ENCODE measurements around the genes OVOL1 and SART1.

DNA sequence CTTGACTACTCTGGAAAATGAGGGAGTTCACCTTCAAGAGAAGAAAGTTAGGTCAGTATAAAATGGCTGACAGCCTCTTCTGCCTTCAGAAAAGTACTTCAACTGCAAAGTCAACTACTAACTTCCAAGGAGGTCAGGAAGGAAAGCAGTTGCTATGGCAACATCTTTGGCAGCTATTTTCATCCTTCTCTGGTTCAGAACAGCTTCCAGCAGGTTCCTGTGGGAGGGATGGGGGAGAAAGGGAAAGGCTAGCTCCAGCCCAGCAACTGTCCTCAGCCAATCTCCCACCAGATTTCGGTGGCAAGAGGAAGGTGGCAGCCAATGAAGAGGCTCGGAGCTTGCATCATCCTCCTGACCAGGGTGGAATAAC, 37.5 kb upstream of the SCYL1 start:
- PRO-cap = unidirectional peak, minus-strand start at position 296 of the sequence

- PRO-cap = bidirectional peak, plus-strand start at chr11:65497764, minus-strand start at chr11:65497462; unidirectional peak, plus-strand start at chr11:65497829
Observed at GRCh38 chr11:65497494-65498482, 27.1 kb upstream of the SCYL1 start.

GRCh38 chr11:65538899-65539413, 14.1 kb downstream of the SCYL1 start:
- PRO-cap = no peak

DNA sequence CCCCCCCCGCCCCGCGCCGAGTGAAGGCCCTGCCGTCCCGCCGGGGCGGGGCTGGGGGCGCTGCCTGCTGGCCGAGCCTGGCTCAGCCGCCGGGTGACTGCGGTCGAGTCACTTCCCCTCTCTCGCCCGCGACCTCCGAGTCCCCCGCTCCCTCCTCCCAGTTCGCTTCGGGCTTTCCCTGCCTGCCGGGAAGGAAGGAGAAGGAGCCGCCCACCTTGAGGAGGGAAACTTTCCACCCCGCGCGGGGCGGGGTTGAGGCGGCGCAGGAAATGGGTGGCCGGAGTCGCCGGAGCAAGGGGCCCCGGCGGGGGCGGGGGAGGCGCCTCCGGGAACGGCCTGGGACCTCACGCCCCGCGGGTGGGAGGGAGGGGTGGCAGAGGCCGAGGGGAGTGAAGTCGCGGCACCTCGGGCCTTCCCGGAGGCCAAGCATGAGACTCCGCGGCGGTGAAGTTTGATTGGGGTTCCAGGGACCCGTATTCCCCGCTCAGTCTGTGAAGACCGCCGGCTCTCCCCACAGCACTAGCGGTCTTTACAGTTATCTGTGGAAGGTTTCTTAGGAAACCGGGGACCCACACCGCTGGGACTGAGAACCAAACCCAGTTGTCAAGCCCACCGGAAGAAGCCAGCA, 1.4 kb upstream of the EHBP1L1 start:
- PRO-cap = bidirectional peak, plus-strand start at position 304 of the sequence, minus-strand start outside the sequence

DNA sequence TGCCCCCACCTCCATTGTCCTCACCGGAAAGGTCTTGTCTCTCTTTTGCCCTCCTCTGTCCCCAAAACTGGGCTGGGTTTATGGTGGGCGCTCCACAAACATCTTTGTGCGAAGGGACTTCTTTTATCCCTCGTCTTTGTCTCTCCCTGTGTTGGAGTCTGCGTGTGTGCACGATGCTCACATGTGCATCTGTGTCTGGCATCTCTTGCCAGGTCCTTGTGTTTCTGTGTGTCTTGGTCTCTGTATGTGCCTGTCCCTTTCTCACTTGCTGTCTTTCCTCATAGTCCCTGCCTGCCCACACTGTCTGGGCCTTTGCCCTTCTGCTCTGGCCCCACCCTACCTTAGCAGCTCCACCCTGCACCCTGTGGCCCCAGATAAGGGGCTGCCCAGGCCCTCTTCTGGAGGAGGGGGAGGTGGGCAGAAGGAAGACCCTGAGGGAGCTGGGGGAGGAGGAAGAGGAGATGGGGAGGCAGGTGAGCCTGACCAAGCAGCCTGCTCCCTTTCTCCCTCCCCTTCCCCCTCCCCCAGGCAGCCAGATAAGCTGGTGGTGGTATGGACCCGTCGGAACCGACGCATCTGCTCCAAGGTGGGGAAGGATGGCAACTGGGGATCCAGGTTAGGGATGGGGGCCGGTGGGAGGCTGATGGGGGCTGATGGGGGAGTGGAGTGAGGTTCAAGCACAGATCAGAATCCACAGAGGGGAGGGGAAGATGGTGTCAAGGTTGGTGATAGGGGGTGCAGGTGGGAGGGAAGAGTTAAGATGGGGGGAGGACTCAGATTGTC, 2.9 kb downstream of the EHBP1L1 start:
- PRO-cap = no peak

DNA sequence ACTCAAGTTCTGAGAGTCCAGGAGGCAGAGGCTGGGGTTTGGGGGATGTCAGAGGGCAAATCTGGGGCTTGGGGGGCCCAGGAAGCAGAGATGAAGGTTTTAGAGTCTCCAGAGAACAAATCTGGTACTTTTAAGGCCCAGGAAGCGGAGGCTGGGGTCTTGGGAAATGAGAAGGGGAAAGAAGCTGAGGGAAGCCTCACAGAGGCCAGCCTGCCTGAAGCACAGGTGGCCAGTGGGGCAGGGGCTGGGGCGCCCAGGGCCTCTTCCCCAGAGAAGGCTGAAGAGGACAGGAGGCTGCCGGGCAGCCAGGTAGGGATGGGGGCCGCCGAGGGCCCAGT, 7.6 kb downstream of the EHBP1L1 start:
- PRO-cap = no peak

DNA sequence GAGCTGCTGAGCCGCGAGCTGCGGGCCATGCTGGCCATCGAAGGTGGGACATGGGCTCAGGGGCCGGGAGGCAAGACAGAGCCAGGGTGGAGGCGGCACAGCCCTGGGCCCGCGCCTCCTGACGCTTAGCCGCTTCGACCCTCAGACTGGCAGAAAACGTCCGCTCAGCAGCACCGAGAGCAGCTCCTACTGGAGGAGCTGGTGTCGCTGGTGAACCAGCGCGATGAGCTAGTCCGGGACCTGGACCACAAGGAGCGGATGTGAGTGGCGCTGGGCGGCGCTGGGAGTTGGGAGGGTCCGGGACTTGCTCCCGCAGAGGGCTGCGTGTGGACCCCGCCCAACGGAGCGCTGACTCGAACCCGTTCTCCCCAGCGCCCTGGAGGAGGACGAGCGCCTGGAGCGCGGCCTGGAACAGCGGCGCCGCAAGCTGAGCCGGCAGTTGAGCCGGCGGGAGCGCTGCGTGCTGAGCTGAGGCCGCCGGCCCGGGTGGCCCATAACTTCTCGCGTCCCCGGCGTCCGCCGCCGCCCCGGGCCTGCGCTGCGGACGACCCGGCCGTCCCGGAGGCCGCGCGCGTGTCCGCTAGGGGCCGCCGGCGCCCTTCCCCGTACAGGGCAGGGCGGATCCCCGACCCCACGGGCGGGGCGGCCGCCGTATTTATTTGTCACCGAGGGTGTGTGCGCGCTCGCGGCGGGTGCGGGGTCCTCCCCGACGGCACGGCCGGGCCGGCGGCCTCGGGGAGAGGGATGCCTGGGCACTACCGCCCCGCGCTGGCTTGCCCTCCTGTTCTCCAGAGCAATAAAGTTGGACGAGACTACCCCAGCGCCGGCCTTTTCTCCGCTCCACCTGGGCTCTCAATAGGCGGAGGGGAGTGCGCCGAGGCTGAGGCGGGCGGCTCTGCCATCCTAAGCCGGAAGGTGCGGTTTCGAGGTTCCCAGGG, 3.5 kb downstream of the KCNK7 start:
- PRO-cap = no peak

DNA sequence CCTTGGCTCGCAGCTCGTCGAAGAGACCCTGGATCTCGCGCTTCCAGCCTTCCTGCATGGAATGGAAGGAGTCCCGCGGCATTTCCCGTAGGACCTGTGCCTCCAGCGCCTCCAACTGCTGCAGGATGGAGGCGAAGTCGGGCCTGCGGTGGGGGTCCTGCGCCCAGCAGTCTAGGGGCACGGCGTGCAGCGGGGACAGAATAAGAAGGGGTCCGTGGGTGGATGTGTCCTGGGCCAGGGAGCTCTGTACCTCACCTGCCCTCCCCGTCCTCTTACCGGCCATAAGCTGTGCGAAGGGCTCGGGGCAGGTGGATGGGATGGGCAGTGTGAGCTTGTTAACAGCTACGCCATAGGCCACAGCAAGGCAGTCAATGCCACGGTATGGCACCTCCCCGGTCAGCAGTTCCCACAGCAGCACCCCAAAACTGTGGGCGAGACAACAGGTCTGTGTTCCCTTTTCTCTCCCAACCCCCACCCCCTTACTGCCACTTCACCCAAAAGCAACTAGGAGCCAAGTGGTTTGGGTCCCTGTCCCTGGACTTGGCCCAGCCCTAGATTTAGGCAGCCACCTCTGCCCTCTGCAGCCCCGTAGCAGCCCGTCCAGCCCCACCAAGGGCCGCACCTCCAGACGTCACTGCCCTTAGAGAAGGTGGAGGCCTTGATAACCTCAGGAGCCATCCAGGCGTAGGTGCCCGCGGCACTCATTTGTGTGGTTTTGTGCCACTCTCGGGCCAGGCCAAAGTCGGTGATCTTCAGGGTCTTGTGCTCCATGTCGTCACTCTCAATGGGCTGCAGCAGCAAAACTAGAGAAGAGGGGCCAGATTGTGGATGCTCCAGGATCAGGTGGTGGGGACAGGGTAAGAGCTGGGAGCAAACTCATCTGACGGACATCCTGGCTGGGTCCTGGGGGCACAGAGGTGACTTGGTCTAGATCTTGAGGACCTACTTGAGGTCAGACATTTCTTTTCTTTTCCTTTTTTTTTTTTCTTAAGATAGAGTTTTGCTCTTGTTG, 6.1 kb downstream of the MAP3K11 start:
- PRO-cap = no peak

- PRO-cap = no peak
Observed at GRCh38 chr11:65692522-65693063, 19.5 kb upstream of the KAT5 start.

DNA sequence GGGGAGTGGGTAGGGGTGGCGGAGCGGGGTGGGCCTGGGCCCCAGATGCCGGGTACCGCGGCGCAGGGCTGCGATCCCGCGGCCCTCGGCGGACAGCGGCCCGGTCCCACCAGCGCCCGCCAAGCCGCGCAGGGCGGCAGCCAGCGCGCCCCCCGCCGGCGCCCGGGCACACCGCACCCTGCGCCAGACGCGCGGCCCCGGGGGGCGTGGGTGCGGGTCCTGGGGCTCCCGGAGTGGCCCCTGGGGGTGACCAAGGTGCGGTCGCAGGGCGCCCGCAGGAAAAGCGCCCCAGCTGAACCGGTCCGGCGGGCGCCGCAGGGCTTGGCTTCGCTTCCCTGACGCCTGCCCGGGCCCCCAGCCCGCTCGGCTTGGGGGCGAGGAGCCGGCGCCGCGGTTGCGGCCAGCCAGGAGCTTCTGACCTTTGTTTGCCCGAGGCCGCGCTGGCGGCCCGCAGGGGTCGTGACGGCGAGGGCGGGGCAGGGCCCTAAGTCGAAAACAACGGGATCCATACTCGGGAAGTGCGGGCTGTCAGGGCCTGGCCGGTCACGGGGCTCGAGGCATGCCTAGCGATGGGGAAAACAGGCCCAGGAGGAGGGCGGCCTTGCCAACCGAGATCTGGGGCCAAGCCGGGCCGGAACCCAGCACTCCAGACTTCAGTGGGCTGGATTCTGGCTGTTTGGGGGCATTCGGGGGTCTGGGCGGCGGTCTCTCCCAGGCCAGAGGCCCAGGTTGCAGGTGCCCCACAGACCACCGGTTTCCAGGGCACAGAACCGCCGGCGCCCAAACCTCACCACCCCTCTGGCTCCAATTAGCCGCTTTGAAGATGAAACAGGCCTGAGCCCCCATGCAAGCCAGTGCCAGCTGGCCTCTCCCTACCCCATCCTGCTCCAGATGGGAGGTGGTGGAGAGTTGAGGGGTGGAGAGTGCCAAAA, 647 bp upstream of the AP5B1 start:
- PRO-cap = no peak

DNA sequence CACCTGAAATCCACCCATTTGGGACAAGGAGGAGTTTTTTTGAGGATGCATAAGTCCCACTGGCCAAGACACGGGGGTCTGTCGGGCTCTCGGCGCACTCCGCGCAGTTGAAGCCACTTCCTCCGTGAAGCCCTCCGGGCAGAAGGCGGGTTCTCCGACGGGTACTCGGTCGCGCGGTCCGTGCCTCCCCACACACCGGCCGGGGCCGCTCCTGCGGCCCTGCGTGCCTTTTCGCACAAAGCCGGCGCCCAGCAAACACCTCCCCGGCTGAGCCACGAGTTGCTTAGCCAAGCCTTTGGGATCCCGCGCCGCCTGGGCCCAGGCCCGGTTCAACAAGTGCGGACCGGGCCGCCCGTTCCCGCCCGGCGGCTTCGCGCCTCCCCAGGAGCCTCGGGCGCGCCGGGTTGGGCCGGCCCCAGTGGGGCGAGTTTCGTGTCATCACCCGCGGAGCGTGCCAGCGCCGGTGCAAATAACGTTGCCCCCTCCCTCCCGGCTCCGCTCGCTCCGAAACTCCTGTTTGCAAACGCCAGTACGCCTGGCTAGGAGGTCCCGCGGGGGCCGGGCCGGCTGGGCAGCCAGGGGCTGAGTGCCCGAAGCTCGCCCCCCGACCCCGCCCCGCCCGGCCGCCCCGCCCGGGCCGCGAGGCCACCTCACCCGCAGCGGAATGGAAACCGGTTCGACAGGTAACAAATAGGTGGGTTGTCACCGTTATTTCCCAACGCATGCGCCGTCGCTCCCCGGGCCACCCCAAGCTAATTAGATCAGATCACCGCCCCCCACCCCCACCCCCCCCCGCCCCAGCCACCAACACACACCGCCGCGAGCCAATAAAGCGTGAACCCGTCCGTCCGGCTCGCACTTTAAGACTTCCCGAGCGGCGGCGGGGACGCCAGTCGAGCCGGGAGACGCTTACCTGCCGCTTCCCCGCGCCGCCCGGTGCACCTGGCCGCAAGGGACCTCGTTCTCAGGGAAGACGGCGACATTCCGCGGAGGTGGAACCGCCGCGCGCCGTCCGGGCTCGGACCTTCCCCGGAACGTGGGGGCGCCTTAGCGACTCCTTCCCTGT, at the start of gene OVOL1:
Gene OVOL1 (plus strand): TSS at position 856 of the 1,066 bp plus-strand sequence.
- PRO-cap = no peak

DNA sequence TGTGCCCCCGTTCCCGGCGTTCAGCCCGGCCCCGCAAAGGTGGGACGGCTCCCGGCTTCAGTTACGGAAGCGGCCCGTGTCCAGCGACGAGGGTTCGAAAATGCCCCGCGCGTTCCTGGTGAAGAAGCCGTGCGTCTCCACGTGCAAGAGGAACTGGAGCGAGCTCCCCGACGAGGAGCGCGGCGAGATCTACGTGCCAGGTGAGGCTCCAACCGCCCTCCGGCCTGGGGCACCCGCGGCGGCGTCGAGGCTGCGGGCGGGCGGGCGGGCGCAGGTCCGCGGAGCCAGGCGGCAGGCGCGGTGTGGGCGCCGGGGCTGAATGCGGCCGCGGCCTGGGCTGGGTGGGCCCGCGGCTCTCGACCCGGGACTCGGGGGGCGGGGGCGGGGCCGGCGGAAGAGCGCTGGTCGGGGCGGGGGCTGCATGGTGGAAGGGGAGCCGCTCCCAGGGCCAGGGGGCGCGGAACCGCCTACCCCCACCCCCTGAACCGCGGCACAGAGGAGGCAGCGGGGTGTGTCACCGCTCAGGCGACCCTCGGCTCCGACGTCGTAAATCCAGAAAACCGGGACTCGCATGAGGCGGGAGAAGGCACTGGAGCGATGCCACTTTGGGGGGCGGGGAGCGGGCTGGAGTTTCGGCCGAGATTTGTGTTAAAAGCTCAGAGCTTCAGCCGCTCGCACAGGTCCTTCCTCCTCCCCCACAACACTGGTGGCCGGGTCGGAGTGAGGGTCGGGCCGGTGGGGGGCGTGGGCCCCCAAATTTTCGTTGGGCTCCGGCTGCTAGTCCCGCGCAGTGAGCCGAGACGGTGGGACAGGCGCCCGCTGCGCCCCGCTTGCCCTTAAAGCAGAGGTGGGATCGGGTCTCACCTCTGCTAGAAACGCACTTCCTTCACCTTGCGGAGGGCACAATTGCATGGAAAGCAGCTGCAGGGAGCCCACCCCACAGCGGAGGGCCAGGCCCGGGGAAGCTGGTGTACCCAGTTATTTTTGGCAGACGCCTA, 710 bp downstream of the OVOL1 start:
- PRO-cap = no peak

DNA sequence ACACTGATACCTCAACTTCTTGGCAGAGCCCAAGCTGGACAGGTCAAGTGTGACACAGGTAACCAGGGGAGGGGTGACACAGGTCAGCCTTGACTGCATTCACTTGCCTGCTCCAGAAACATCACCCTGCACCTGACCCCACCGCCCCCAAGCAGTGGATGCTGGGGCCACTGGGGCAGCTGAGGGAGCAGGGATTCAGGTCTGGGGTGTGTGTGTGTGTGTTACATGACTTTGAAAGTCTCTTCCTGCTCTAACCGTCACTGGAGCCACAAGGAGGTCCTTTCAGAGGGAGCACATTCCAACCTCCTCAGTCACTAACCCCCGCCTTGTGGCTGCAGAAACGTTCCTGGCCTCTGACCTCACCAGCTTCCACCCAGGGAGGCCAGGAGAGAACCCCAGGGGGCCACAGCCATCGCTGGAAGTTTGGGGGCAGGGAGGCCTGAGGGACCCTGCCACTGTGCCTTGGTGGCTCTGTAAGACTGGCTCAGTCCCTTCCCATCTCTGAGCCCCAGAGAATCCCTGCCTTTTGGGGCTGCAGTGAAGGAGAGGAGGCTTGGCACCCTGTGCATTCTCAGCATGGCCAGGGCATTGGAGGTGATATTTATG, 2.9 kb upstream of the FOSL1 start:
- PRO-cap = no peak

DNA sequence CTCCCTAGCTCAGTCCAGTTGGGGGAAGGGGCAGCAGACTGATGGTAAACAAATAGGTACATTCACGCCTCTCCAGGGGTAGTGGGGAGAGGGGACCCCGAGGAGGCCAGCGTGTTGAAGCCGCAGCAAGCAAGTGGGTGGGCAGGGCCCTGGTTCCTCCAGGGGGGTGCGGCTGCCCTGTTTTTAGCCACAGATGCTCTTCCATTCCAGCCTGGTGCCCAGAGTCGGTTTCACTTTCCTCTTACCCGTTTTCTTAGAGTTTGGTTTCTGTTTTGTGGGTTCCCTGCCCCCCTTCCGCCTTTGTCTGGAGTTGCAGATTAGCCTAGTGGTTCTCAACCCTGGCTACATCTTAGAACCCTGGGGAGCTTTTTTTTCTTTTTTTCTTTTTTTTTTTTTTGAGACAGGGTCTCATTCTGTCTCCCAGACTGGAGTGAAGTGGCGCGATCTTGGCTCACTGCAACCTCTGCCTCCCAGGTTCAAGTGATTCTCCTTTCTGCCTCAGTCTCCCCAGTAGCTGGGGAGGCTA, 8.8 kb downstream of the DRAP1 start:
- PRO-cap = no peak

DNA sequence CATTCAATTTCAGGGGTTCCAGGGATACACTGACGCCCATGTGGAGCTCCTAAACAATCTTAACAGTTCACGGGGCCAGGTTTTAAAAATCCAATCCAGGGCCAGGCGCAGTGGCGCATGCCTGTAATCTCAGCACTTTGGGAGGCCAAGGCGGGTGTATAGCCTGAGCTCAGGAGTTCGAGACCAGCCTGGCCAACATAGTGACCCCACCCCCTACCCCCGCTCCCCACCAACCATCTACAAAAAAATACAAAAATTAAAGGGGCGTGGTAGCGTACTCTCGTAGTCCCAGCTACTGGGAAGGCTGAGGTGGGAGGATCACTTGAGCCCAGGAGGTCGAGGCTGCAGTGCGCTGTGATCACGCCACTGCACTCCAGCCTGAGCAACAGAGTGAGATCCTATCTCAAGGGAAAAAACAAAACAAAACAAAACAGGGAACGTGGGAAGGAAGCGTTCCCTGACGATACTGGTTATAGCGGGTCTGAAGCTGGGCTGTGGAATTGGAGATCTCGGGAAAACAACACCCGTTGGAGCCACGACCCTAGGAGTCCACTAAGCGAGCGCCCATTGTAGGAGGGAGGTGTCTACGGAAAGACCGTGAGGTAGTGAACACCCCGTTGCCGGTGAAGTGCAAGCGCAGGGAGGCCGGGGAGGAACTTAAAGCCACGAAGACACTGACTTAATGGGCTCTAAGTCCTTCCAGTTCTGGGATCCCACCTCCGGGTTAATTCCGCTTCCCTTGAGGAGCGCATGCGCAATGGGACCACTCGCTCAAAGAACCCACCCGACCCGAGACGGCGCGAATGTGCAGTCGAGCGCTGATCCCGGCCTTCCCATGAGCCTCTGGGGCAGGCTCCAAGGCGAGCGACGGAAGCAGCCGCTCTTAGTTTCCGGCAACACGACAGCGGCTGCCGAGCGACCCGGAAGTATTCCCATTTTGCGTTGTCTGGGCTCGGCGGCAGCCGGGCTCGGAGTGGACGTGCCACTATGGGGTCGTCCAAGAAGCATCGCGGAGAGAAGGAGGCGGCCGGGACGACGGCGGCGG, at the start of gene SART1:
Gene SART1 (plus strand): TSS at position 941 of the 1,045 bp plus-strand sequence.
- PRO-cap = bidirectional peak, plus-strand start at position 936 of the sequence, minus-strand start at position 707 of the sequence

DNA sequence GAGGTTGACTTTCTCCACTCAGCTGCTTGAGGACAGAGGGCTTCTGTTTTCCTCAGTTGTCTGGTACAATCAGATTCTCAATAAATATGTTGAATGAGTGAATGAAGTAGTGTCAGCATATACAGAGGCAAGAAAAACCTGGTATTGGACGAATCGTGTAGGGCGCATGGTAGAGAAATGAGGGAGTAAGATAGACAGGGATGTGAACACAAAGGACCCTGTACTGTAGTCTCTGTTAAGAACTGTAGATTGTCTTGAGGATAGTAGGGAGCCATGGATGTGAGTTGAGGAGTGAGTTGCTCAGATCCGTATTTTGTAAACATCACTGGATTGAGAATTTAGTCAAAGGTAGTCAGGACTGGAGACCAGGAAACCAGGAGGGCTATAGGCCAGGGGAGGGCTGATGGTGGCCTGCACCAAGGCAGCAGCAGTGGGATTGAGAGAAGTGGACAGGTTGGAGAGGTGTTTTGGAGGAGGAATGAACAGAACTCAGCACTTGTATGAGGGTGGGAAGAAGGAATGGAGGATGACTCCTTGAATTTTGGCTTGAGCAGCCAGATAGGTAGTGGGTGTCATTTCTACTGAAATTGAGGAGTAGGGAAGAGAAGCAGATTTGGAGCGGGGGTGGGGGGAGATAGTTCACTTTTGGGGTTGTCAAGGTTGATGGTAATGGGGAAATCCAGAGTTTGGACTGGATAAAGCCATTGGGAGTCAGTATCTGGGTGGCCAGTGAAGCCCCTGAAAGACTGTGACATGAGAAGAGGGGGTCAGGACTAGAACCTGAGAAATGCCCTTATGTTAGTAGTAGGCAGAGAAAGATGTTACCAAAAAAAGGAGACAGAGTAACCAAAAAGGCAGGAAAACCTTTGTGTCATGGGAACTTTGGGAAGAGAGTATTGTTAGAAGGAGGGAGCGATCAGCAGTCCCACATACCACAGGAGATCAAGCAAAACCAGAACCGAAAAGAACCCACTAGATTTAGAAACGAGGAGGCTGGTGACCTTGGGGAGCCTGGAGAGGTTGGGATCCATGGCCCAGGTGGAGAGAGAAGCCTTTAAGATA, 1.2 kb downstream of the SART1 start:
- PRO-cap = no peak

DNA sequence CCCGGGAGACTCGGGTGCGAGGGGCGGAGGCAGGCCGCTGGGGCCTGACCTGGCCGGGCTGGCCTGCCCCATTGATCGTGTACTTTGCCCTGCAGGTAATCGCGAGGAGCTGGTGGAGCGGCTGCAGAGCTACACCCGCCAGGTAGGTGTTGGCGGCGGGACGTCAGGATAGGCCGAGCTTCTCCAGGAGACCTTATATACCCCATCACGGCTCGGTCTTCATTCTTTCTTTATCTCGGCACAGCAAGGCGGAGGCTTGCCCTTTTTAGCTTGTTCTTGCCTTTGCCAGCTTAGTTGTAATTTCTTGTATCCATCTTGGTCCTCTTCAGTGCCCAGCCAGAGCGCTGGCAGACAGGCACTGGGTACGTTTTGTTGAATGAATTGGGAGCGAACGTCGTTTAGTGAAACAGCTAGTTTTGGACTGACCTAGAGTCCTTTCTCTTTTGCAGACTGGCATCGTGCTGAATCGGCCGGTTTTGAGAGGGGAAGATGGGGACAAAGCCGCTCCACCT, 470 bp downstream of the SF3B2 start:
- PRO-cap = no peak

GRCh38 chr11:66063220-66063946, 6.7 kb upstream of the PACS1 start:
- PRO-cap = no peak

DNA sequence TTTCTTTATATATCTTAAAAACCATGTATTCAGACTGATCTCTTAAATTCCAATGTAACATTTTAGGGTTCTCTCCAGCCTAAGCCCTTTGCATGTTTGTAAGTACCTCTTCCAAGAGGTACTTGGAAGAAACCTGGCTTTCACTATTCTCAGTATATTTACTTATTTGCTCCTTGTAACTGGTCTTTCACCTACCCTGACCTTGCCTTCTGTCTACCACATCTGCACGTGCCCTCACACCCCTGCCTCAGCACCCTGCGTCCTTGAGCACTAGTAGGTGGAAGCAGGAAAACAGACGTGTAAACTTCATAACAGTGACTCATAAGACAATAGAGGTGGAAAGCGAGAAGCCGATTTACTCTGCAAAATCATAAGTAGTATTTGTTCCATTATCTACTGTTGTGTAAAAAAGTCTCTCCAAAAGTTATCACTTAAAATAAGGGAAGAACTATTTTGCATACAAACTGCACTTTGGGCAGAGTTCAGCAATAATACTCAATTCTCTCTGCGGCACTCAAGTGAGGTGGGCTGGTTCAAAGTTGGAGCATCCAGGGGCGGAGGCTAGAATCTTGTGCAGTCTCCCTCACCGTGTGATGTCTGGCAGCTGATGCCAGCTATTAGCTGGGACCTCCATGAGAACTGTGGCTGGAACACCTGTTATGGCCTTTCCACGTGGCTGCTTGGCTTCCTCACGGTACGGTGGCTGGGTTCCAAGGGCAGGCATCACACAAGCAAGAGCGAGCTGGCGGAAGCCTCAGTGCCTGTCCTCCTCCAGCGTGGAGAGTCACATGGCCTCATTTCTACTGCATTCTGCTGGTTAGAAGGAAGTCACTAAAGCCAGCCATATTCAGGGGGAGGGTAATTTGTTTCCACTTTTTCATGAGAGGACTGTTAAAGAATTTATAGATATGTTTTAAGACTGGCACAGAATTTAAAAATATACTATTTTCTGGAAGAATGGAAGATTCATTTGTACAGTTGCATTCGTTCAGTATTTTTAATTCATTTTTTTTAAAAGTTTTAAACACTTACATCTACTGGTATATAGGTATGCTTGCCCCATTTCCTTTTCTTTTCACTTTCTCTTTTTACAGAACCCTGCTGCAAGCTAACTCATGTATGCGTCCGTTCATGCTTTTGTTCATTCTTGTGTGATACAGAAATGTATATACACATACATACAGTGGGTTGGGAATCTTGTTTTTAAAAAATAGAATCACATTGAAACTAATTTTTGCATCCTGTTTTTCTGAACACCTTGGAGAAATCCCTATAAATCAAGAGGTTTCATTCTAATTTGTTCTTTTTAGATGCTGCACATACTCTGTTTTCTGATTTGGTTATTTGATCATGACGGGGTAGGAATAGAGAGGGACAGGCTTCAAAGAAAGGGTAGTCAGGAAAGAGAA, 30.6 kb downstream of the PACS1 start:
- PRO-cap = no peak

DNA sequence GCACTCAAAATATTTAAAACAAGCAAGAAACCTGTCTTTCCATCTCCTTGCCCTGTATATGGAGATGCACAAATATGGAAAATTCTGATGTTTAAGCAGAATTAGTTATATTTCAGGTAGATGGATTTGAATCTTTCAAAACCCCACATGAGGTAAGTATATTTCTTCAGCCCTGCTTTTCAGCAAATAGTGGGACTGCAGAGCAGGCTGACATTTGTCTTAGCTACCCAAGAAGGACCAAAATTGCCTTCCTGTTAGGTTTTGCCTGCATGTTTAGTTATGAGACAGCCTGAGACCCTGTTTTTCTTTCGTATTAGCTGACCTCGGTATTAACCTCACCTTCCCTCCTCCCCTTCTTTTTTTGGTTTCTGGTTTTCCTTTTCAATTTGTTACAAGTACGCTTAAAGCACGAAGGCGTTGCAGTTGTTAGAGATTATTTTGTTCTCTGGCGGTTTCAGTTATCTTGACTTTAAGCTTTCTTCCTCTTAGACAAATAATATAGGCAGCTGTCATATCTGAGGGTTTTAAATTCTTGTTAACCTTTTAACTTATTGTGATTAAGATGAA, 45.4 kb downstream of the PACS1 start:
- PRO-cap = no peak

Data from pulmonary artery (tissue), 1 donor.